Cardiac septum (tissue), 1 donor: ENCODE data around the gene CEL.

DNA sequence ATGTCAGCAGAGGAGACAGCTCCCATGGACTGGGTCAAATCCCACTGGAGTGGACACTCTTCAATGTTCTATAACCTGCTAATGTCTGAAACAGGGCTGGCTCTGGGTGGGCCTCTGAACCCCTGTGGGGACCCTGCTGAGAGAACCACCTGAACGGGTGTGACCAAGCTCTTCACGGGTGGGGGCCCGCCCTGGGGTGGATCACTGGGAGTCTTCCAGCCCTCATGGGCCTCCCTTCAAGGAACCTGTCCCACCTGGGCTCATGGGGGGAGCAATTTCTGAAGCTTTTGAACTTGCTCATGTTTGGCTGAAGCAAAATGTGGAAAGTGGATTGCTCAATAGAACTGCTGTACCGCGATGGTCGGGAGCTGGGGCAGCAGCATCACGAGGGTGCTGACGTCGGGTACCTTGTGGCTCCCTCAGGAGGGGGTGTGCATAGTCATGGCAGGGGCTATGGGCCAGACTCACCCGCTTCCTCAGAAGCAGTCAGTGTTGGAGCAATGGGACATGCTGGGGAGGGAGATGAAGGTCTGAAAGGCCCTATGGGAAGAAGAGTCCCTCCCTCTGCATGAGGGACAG is 57.8 kb downstream of the PRRT1B start:
- PRO-cap: no peak

GRCh38 chr9:131635055-131635707 is 89.9 kb downstream of the PRRT1B start:
- PRO-cap: bidirectional peak, plus-strand start at chr9:131635636, minus-strand start at chr9:131635413

- PRO-cap: no peak
These were observed 5.0 kb downstream of the RAPGEF1 start for GRCh38 chr9:131734805-131735286.

DNA sequence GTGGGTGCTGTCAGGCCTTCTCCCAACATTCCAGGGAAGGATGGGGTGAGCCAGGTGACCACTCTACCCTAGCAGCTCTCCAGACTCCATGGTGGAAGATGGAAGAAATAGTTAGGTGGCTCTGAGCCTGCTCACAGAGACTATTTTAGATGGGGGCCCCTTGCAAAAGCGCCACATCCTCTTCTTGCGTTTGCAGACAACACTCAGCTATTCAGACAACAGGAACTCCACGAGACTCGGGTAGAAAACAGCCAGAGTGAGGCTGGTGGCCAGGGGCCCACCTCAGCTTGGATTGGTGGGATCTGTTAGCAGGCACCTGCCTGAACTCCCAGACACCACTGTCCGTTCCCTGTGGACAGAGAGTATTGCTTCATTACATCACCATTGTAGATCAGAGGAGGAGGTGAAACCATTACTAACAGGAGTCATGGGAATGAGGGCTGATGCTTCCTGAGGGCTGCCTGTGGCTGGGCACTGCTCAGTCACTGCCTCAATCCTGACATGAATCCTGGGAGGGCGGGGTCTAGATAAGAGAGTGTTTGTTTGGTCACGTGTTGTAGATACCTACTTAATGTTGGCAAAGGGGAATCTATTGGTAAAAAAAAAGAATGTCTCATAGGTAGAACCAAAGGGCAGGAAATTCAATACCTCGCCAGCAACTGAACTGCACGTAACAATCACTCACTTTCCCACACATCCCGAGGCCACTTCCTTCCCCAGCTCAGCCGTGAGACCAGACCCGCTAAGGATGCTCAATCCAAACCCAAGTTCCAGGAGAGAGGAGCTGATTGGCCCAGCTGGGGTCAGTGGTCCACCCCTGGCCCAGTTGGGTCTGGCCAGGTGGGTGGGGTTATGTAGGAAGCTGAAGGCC is 4.4 kb upstream of the RAPGEF1 start:
- PRO-cap: no peak

DNA sequence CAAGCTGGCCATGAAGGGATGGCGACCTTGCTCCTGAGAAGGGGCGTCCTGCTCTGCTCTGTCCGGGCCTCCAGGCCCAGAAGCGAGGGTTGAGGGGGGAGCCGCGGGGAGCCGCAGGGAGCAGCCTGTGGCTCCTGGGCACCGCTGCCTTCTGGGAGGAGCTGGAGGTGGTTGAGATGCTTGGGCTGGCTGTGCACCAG is 84.3 kb upstream of the RAPGEF1 start:
- PRO-cap: no peak

- PRO-cap: no peak
These were observed 99.8 kb upstream of the RAPGEF1 start for GRCh38 chr9:131839684-131840084.

- PRO-cap: no peak
These were observed 35.6 kb downstream of the SETX start for GRCh38 chr9:132318896-132319917.

GRCh38 chr9:132329251-132329811 is 25.5 kb downstream of the SETX start:
- PRO-cap: no peak

DNA sequence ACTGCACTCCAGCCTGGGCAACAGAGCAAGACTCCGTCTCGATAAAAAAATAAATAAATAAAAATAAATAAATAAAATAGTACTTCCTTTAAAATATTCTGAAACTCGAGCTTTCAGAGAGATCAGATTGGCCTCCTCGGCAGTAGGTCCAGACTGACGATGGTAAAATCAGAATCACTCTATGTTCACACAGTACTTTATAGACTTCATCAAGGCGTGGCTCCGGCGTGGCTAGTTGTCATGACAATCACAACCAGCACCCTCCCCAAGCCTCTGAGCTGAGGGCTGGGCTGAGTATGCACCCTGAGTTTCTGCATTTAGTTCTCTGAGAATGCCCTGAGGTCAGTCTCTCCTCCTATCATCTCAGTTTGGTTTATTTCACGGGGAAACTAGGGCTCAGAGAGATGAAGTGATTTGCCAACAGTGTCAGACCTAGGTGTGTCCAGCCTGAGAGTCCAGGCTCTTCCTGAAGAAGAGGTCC is 43.3 kb upstream of the BARHL1 start:
- PRO-cap: no peak

DNA sequence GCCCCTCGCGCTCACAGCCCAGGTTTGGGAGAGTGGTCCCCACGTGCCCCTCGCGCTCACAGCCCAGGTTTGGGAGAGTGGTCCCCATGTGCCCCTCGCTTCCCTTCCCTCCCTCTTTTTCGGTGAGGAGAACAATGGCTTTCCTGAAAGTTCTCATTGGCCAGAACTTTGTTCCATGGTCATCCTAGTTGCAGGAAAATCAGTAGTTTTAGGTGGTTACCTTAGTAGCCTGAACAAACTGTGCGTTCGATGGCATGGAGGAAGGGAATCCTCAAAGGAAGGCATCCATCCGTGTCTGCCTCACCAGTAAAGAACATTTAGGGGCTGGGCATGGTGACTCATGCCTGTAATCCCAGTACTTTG is 46.5 kb downstream of the GTF3C4 start:
- PRO-cap: no peak

GRCh38 chr9:132977694-132978424 is 635 bp upstream of the GFI1B start:
- PRO-cap: no peak

DNA sequence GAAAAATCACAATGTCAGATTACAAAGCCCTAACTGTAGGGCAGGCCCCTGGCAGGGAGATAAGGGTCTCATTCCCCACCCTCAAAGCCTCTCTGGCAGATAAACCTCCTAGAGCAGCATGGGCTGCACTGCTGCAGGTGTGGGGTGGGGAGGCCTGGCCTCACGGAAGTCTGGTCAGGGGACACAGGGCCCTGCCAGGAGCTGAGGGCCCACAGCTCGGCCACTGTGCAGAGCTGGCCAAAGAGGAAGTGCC is 25.8 kb downstream of the GFI1B start:
- PRO-cap: no peak

- PRO-cap: no peak
These were observed 869 bp downstream of the GTF3C5 start for GRCh38 chr9:133031596-133032136.

DNA sequence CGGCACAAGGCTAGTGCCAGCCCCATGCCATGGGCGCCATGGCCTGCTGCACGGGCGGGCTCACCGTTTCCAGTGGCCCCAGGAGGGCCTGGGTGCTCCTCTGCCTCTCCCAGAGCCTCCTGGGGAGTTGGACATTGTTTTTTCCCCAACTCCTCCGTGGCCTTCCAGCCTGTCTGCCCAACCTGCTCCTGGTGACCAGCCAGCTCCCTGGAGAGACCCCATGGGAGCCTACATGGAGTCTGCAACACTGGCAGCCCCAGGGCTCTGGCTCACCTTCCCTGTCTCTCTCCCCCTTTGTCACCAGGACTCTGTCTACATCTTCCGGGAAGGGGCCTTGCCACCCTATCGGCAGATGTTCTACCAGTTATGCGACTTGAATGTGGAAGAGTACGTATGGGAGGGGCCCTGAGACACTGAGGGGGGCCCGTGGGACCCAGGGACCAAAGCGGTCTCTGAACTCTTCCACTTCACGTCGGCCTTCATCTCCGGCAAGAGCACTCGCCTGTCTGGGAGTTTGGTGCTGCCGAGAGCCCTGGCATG is 6.0 kb upstream of the CEL start:
- PRO-cap: no peak

DNA sequence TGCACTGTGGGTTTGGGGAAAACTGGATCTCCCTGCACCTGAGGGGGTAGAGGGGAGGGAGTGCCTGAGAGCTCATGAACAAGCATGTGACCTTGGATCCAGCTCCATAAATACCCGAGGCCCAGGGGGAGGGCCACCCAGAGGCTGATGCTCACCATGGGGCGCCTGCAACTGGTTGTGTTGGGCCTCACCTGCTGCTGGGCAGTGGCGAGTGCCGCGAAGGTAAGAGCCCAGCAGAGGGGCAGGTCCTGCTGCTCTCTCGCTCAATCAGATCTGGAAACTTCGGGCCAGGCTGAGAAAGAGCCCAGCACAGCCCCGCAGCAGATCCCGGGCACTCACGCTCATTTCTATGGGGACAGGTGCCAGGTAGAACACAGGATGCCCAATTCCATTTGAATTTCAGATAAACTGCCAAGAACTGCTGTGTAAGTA is at the start of gene CEL:
CEL (plus strand) TSS at position 135 of the 432 bp plus-strand sequence.
- PRO-cap: no peak

DNA sequence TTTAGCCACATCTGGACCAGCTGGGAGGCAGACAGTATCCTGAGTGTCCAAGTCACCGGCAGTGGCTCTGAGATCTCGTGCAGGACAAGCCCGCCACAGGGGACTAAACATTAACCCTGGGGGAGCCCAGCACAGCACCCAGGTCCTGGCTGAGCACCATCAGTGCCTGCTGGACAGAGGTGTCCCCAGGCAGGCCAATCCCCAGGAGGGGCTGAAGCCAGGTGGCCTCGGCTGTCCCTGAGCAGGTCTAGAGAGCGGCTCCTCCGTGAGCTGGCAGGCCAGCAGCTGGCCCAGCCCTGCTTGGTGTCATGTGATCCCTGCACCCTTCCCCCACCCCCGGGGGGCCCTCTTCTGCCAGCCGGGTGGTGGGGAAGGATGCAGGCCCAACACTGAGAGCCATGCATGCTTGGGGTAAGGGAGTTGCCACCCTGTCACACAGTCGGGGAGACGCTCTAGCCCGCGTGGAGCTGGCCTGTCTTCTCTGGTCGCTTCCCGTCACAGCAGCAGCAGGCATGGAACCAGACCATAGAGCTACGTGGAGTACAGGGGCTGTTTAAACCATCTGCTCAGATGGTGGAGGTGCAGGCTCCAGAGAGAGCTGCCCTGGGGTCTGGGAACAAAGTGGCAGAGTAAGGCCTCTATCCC is 7.1 kb downstream of the RALGDS start:
- PRO-cap: no peak

DNA sequence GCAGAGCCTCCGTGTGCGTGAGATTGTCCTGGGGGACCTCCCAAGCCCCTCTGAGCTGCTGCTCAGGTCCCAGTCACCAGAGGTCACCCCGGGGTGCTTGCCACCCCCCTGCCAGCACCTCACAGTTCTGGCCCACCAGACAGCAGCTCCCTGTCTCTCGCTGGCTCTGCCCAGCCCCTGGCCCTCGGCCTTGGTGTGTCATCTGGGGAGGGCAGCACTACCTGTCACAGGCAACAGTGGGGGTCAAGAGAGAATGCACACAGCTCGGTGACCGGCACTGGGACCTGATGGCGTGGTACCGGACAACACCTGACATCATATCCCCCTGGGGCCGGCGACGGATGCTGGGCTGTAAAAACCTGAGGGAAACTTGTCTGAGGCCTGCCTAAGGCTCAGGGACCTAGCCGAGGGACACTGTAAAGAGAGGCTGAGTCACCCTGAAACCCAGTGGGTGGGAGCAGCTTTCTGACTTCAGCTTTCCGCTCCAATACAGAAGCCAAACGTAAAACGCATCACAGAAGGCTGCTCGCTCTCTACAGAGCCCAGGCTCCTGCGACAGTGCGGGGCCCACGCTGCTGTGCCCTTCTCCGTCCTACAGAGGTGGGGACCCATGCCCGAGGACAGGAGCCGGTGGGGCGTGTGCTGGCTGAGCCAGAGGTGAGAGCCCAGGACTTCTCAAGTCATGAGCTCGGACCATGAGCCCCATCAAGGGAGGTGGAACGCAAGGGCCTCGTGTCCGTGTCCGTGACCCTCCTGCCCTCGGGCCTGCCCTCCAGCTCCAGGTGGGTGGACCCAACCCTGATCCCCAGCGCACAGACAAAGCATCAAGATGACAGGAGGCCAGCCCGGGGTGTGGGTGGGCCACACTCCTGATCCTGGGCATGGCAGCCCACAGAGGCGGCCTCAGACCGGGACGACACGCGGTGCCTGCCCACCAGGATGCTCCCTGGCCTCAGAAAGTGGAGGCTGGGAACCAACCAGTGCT is 5.3 kb downstream of the RALGDS start:
- PRO-cap: bidirectional peak, plus-strand start at position 503 of the sequence, minus-strand start at position 413 of the sequence

- PRO-cap: no peak
These were observed 47.9 kb upstream of the OBP2B start for GRCh38 chr9:133256590-133257617.

- PRO-cap: no peak
These were observed 61.6 kb downstream of the SURF6 start for GRCh38 chr9:133274206-133274975.

DNA sequence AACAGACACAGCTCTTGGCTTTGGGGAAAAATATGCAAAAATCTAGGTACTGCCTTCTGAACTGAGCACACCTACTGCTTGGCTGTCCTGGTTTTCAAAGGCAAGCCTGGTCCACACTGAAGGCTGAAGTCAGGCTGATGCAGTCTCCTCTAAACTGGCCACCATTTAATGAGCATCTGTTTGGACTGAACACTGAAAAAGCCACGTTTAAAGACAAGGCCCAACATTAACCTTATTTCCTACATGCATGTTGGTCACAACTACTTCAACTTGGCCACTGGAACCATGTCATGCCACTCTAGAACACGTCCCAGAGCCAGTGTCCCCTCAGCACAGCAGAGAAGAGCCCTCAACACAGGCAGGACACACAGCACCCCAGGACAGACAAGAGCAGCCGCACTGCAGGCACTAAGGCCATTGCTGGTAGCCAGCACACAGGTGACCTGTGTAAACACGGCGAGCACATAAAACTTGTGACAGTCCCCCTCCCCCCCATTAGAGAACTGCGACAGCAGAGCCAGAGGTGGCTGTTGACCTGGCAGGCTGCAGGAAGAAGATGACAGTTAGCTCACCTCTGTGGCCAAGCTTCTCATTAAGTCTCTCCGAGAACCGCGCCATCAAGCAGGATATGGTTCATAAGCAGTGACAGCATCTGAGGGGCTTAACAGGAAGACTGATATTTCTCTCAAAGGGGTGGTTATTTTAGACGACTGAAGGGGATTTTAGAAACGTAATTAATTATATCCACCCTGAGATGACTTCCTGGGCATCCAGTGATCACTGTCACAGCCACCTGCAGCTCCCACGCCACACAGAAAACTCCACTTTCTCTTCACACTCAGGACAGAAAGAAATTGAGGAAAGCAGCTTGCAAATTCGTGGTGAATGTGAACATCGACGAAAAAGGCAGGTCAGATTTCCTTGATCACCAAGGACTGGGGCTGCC is 5.3 kb downstream of the SURF4 start:
- PRO-cap: no peak